ENCODE results near the gene GMDS.

- RRBS, result no CpG with 5 or more reads among the region's 14 CpGs
Observed at GRCh38 chr6:1762237-1762790, 152.6 kb downstream of the FOXC1 start.

- RRBS, result no CpG with 5 or more reads among the region's 4 CpGs
Observed at GRCh38 chr6:1781495-1781922, 171.8 kb downstream of the FOXC1 start.

DNA sequence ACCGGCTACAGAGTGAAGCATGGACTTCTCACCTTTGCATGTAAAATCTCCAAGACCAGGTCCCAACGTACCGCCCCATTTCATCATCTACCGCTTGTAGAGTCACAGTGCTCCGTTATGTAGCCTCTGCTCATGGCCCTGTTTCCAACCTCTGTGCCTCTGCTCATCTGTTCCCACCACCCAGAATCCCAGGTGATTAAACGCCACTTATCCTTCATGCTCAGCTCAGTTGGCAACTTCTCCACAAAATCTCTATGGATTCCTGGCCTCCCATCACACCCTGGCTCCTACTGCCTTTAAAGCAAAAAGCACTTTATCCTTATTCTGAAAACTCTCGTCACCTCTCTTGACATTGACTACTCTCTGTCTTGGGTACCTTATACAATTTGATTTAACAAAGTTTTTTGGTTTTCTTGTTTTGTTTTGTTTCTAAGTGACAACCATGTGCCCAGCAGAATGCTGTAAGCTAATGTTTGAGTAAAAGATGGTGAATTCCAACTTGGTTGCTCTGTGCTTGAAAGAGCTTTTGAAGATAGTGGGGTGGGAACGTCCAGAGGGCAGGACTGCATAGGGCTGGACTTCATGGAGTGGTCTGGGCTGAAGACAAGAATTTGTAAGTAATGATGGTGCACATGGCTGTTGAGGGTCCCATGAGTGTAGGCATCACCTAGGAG lies 238.6 kb downstream of the FOXC1 start:
- RRBS, result no CpG with 5 or more reads among the region's 8 CpGs

GRCh38 chr6:1922615-1923515 lies 313.1 kb downstream of the FOXC1 start:
- RRBS, result no CpG with 5 or more reads among the region's 20 CpGs

GRCh38 chr6:1996013-1996613 lies 249.3 kb downstream of the GMDS start:
- RRBS, result no CpG with 5 or more reads among the region's 2 CpGs

GRCh38 chr6:2110249-2110905 lies 135.0 kb downstream of the GMDS start:
- RRBS, result no CpG with 5 or more reads among the region's 7 CpGs

DNA sequence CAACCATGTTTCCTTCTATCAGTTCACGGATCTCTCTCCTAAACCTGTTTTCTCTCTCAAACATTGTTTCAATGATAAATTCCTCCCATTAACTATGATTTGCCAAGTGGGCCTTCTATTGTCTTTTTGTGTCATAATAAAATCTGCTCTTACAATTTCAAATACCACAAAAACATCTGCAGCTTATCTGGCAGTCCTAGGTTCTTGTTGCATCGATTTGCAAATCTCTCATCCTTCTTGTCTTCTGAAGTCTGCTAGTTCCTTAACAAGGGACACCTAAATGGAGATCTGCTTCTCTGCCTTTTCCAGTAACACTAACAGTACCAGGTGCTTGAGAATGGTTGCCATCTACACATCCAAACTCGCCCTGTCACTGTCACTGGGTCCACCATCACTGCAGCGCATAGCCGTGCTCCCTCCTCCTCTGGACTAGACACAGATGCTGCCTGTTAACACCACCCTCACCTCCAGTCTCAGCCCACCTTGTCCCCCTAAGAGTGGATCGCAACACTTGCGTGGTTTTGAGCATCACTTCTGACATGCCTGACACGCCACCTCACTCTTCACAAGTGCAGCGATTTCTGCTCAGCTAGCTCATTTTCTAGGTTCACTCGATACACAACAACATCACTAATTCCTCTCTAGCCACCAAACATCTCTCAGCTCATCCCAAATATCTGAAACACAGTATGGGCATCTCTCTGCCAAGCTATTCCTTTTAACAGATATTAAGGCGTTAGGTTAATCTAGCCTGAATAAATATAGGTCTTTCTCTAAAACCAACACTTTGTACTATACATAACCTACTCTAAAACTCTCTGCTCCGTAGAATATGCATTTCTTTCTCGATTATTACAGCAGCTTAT lies 122.3 kb downstream of the GMDS start:
- RRBS, result no CpG with 5 or more reads among the region's 13 CpGs

DNA sequence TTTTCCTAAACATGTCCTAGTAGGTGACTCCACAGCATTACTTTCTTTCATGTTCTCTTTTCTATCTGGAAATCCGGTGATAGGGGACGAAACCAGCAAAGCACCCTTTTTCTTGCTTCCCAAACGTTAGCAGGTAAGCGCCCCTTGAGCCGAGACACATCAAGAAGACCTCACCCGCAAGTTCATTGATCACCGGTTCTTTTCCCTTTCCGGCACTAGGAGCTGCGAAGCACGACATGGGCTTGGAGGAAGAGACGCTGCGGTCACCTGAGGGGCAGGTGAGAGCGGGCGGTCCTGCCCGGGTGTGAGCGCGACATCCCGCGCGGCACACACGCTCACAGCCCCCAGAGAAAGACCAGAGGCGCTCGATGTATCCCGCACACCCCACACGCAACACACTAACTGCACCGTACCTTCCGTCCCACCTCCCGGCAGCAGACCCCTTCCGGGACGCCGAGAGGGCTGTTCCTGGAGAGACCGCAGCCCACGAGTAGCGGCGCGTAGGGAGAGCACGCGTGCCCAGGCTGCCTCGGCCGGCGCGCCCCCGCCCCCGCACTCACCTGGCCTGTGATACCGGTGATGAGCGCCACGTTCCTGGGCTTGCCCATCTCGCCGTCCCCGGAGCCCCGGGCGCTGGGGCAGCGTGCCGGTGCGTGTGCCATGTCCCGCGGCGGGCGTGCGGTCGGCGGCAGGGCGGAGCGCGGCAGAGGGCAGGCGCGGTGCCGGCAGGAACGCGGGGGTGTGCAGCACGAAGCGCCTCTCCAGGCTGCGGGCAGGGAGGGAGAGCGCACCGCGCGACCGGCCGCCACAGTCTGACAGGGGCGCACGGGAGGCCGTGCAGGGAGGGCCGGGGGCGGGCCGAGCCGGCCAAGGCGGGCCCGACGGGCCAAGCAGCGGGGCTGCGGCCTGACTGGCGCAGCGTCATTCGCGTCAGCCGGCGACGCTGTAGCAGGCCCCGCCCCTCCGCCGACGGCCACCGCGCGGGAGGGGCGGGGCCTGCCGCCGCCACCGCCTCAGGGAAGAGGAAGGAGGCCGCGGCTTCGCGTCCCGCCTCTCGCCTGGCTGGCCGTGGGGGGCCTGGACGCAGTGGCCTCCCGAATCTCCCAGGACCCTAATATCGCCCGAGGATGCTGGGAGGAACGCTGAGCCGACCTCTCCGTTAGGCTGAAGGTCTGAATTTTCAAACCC lies at the start of gene GMDS:
Gene GMDS, minus strand, starts transcription at position 845 of the 1,188 bp plus-strand sequence.
- RRBS, result 5% methylated on average over 76 of the region's 123 CpGs

DNA sequence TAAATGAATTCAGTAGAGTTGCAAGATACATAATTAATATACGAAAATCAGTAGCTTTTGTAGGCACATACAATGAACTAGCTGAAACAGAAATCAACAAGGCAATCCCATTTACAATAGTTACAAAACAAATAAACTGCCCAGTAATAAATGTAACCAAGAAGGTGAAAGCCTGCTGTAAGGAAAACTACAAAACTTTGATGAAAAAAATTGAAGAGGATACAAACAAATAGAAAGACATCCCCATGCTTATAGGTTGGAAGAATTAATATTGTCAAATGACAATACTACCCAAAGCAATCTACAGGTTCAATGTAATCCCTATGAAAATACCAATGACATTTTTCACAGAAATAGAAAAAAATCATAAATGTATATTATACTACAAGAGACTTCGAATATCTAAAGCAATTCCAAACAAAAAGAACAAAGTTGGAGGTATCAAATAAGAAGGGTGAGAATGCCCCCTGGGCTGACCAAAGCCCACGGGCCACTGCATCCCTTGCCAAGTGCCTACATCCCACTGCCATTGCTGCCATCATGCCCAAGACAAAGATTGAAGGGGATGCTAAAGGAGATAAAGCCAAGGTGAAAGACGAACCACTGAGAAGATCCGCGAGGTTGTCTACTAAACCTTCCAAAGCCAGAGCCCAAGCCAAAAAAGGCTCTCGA lies 95.6 kb upstream of the GMDS start:
- RRBS, result no CpG with 5 or more reads among the region's 7 CpGs

DNA sequence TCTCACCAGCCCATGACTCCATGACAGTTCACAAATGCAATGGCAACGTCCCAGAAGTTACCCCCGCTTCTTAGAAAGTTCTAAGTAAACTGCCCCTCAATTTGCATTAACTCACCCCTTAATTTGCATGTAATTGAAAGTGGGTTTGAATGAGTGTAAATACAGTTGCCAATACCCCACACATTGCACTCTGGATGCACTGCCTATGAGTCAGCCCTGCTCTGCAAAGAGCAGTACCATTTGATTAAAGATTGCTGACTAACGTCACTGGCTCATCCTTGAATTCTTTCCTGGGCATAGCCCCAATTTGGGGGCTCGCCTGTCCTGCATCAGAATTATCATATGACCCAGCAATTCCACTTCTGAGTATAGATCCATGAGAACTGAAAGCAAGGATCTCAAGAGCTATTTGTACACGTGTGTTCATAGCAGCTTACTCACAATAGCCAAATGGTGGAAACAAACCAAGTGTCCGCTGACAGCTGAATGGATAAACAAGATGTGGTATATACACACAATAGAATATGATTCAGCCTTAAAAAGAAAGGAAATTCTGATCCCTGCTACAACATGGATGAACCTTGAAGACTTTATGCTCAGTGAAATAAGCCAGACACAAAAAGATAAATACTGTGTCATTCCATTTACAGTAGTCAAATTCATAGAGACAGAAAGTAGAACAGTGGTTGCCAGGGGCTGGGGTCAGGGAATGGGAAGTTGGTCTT lies 36.3 kb downstream of the MYLK4 start:
- RRBS, result no CpG with 5 or more reads among the region's 6 CpGs

DNA sequence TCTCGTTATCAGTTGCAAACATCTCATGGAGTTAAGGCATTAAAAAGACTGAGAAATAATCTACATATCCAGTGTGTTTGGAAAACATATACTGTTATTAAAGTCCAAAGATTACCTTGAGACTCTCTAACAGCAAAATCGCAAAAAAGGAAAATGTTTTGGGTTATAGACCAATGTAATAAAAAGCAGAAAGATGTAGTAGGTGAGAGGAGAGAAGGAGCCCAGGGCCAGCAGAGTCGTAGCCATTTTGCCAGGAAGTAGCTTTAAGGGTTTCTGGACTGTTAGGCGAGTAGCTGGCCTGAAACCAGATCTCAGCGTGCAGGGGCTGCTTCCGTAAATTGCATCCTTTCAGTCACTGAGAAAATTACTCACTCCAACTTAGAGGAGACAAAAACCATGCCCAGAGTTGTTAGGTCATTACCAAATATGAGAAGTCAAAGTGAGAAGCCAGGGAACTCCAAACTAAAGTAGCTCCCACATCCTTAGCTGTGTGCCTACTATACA lies 24.6 kb downstream of the MYLK4 start:
- RRBS, result no CpG with 5 or more reads among the region's 6 CpGs

DNA sequence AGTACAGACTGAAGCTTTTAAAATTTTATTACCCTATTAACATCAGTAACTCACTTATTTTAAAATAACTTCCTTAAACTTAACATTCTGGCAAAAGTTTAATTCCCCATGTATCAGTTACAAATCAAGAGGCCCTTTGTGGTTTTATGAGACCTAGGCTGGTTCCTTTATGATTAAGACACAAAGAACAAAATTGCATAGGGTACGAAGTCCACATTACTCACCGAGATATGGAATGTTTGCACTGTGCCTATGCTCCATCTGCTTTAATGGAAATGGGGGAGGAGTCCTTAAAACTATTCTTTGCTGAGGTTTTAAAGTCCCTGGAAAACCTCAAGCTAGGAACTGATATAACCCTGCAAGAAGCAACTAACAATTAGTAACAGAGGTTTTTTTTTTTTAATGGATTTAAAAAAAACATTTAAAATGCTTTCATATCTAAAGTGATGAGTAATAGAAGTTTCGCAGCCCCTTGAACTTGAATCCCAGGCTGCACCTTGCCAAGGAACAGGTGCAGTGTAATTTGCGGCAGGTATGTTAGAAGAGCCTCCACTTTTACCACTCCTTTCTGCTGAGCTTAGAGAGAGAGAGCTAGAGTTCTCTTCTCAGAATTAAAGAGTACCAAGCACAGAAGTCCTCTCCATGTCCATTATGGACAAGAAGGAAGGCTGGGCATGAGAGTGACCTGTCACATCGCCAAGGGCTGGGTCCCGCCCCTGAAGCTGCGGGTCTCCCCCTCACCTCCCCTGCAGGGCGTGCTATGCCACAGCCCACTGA lies 2.4 kb downstream of the SERPINB1 start:
- RRBS, result no CpG with 5 or more reads among the region's 8 CpGs

- RRBS, result no CpG with 5 or more reads among the region's 3 CpGs
Observed at GRCh38 chr6:2955470-2955768, 15.9 kb downstream of the SERPINB6 start.

- RRBS, result over 99% methylated on average over 4 of the region's 10 CpGs
Observed at GRCh38 chr6:2963655-2964428, 7.5 kb downstream of the SERPINB6 start.

DNA sequence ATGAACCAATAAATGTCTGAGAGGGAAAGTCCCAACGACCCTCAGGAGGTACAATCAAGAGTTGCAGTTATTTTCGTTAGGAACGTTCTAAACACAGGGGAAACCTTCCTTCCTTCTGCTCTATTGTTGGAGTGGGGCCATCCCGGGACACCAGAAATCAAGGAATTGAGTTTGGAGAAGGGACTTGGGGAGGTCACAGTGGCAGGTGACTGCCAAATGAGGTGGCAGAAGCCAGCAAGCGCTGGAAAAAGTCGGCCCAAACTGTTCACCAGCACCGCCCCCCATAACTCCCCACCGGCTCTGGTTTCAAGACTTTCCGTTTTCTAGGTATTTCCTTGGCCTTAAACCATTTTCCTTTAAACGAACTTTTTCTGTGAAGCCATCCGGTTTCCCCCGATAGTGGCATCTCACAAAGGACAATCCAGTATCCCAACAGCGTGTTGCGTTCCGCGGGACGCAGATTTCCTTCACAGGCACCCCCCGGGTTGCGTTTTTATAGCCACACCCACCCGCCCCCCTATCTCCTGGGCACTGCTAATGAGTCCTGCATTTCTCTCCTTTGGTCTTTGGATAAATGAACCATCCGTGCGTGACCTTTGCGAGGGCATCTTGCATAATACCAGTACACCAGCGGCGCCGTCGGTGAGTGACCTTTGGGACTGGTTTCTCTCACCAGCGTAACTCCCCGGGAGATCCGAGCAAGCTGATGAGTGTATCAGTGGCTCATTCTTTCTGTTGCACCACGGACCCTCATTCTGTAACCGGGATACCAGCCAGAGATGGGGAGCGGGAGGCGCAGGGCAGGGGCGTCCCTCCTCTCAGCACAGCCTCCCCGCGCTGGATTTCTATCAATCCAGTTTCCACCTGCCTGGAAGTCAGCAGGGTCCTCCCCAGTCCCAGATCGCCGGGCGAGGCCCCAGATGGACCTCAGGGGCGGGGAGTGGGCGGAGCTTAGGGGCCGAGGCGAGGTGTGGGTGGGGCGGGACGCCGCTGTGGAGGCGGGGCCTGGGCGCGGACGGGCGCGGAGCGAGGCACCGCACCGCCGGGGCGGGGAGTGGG lies 647 bp upstream of the NQO2 start:
- RRBS, result 7% methylated on average over 8 of the region's 58 CpGs

DNA sequence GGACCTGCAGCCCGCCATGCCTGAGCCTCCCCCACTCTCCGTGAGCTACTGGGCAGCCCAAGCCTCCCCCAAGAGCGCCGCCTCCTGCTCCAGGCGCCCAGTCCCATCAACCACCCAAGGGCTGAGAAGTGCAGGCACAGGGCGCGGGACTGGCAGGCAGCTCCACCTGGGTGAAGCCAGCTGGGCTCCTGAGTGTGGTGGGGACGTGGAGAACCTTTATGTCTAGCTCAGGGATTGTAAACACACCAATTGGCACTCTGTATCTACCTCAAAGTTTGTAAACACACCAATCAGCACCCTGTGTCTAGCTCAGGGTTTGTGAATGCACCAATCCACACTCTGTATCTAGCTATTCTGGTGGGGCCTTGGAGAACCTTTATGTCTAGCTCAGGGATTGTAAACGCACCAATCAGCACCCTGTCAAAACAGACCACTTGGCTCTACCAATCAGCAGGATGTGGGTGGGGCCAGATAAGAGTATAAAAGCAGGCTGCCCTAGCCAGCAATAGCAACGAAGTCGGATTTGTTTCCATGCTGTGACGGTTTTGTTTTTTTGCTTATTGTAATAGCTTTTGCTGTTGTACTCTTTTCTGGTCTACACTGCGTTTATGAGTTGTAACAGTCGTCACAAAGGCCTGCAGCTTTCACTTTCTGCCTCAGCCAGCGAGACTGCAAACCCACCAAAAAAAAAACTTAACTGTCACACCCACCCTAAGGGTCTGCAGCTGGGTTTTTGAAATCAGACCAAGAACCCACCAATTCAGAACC lies 28.4 kb downstream of the NQO2 start:
- RRBS, result no CpG with 5 or more reads among the region's 15 CpGs

GRCh38 chr6:3053341-3054037 lies 14.8 kb upstream of the RIPK1 start:
- RRBS, result 14% methylated on average over 15 of the region's 53 CpGs

- RRBS, result no CpG with 5 or more reads among the region's 14 CpGs
Observed at GRCh38 chr6:3076501-3077346, 8.4 kb downstream of the RIPK1 start.

DNA sequence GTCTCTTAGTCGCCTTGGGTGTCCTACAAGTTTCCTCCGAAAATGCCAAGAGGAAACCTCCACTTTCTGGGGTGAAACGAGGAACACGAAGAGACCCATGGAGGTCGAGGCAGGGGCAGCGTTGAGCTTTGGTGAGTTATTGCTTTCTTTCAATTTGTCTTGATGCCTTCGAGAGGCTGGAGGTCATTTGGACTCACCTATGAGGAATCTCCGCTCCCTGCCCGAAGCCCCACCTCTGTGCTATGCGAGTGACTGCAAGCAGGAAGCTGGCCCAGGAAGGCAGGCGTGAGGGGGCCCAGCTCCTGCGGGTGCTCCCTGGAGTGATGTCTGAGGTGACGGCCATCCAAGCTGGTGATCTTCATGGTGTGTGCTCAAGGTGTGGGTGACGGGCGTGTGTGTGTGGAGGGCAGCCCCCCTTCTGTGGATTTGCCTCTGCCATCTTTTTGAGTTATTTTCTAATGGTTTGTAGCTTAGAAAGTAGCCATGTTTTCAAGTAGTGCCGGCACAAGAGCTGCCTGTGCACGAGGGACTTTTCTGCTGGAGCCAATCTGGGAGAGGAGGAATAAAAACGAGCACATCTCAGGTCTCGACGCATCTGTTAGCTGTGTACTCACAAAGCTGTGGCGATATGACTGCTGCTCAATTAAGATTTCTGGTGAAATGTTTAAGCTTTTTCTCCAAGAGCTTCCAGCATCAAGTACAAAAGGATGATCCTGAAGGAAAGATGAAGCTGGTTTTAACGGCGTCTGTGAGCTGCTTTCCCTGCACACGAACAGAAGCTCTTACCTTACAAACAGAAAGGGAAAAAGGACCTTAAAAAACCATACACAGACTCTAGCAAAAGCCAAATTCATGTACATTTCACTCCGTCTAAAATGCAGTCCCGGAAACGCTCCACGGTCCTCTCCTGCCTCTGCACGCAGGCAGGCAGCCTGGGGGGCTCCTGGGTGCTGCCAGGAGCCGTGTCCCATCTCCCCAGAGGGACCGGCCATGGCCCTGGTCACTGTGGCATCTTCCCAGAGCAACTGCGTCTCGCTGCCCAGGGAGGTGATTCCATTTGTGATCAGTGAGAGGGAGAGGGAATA lies 13.3 kb downstream of the PSMG4 start:
- RRBS, result no CpG with 5 or more reads among the region's 33 CpGs

DNA sequence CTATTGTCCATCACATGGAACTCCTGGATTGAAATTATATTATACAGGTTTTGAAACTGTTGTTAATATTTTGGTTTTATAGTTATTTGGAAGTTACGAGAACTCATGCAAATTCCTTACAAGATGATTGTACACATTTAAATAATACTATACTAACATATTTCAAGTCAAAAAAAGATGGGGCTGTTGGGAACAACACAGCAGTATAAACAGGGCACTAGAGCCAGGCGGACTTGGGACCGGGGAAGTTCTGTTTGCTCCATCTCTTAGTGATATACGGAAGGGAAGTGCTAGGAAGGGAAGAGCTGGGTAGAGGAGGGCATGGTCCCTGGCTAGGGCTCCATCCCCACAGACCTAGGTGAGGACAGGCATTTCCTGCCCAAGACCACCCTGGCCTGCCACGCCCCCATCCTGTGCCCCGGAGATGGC lies 61.0 kb downstream of the SLC22A23 start:
- RRBS, result no CpG with 5 or more reads among the region's 6 CpGs